ENCODE data around the genes XPO4, TNFRSF19 and SPATA13.

DNA sequence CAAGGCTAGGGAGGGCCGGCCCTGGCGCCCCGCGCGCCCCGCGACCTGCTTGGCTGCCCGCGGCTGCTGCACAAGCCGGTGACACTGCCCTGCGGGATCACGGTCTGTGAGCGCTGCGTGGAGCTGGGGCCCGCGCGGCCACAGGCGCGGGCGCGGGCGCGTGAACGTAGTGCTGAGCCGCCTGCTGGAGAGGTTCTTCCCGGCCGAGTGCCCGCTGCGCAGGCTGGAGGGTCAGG is 572.3 kb downstream of the TUBA3C start:
- RRBS, result no CpG with 5 or more reads among the region's 29 CpGs

DNA sequence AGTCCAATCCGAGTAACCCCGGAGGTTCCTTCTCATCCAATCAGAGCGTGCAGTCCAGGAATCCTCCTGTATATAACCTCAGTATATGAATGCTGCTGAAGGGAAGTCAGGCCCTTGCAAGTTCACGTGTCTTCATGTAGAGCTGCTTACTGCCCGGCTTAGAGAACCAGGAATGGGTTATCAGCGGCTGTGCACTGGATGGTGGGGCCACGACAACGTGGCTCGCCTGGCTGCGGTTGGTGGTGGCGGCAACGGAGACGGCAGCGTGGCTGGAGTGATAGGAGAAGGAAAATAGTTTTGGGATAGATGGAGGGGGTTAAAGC is 63.2 kb downstream of the TUBA3C start:
- RRBS, result no CpG with 5 or more reads among the region's 14 CpGs

DNA sequence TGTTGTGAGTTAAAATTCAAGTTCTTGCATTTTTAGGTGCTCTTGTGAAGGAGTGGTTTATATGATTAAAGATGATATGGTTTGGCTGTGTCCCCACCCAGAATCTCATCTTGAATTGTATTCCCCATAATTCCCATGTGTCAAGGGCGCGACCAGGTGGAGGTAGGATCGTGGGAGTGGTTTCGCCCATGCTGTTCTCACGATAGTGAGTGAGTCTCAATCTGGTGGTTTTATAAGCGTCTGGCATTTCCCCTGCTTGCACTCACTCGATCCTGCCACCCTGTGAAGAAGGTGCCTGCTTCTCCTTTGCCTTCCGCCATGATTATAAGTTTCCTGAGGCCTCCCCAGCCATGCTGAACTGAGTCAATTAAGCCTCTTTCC is 2.2 kb downstream of the MPHOSPH8 start:
- RRBS, result no CpG with 5 or more reads among the region's 8 CpGs

DNA sequence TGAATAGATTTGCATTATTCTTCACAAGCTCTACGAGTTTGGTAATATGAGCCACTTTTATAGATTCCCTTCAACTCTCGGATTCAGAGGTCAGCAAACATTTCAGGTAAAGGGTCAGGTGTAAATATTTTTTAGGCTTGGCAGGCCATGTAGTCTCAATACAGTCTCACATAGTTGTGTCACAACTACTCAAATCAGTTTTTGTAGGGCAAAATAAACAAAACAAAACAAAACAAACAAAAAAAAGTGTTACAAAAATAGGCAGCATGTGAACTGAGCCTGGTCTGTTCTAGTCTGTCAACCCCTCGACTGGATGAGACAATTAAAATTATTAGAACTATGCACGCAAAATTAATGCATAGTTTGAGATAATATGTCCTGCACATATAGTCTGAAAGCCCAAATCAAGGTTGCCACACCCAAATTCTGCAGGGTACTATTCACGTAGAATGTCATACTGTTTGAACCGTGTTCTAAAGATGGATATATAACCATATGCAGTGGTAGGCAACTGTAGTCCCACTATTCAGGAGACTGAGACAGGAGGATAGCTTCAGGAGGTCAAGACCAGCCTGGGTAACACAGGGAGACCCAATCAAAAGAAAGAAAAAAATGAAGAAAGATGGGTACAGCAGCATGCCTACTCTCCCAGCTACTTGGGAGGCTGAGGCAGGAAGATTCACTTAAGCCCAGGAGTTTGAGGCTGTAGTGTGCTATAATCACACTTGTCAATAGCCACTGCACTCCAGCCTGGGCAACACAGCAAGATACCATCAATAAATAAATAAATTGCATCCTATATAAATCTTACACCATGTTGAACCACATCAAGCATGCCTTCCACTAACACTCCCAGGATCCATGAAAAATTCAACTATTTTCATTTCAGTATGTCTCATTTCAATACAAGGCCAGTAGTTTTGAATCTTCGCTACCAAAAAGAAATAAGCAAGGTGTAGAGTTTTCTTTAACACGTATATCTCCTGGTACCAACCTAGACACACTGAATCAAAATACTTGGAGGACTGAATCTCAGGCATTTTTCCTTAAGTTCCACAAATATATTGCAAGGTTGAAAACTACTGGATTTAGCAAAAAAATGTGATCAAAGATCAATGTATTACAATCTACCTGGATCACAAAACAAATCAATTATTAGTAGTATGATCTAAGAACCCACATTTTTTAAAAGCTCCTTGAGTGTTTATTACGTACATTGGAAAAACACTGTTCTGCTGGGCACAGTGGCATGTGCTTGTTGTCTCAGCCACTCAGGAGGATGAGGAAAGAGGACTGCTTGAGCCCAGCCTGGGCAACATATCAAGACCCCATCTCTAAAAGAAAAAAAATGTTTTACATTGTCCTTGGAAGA is 56.9 kb downstream of the PSPC1 start:
- RRBS, result no CpG with 5 or more reads among the region's 9 CpGs

- RRBS, result no CpG with 5 or more reads among the region's 2 CpGs
Observed at GRCh38 chr13:19845610-19846276, 17.7 kb downstream of the ZMYM5 start.

- RRBS, result no CpG with 5 or more reads among the region's 2 CpGs
Observed at GRCh38 chr13:20263243-20263683, 31.1 kb upstream of the GJB6 start.

- RRBS, result 1% methylated on average over 17 of the region's 84 CpGs
Observed at GRCh38 chr13:20902587-20903368, at the start of gene XPO4. TSS of gene XPO4 (minus strand) at chr13:20902746.

- RRBS, result no CpG with 5 or more reads among the region's 7 CpGs
Observed at GRCh38 chr13:21047140-21047491, 14.3 kb downstream of the LATS2 start.

DNA sequence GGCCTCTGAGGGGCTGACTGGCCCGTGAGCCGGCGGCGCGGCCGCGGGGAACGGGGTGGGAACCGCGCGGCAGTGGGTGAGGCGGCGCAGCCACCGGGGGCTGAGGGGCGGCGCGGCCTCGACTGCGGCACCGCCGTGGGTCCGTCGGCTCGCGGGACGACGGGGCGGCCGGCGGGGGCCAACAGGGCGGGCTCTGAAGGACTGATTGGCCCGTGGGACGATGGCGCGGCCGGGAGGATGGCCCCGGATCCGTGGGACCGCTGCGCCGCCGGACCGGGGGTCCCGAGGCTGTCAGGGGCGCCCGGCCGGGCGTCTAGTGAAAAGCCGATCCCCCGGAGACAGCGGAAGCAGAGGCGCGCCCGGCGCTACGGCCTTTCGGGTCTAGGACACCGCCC is 807 bp downstream of the LATS2 start:
- RRBS, result under 1% methylated on average over 33 of the region's 58 CpGs

DNA sequence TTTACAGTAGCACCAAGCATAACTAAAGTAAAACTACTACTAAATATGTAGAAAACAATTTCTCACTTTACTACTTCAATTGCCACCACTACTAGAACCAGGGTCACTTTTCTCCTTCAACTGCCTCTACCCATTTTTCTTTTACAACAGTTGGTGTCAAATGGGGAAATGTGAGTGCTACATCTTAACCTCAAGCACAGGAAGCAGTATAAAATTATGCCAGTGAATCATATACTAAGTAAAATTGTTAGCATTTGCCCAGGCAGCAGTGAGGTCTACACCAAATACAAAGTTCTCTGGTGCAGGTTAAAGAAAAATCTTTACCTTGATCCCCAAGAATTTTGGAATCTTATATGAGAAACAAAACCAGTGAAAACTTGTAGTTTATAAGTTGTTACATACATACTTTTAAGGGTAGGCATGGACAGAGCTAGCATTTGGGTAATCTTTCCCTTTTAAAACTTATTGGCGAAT is 24.0 kb downstream of the MICU2 start:
- RRBS, result no CpG with 5 or more reads among the region's 1 CpG

GRCh38 chr13:21671294-21671775 is 462 bp downstream of the FGF9 start:
- RRBS, result no CpG with 5 or more reads among the region's 13 CpGs

DNA sequence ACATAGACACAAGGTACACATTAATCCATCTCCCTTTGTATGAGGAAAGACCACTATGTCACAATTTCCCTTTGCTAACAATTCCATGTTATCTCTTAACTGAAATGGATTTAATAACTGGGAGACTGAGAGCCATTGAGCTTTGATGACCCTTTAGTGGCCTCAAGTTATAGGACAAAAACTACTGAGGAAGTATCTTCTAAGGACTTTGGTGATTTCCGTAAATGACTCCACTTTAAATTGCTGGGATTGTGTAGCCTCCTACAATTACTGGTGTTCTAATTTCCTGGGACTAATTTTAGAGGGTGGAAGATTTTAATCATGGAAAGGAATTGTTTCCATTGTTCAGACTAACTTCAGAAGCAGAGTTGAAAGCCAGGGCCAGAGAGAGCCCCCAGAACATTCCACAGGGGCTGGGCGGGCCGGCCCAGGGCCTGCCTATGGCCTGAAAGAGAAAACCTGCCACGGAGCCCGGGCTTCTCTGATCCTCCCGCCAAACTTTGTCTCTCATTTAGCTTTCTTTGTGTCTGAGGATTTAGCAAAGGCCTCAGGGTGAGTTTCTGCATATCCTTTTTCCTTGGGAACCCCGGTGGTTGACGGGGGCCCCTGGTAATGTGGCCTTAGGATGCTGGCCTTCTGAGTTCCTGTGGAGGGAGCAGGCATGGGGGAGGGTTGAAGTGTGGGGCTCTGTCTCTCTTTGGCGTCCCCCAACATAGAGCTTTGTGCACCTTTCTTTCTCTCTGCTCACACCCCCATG is 539.2 kb downstream of the FGF9 start:
- RRBS, result 25% methylated on average over 5 of the region's 9 CpGs

GRCh38 chr13:22428082-22428548 is 752.7 kb upstream of the SGCG start:
- RRBS, result no CpG with 5 or more reads among the region's 9 CpGs

DNA sequence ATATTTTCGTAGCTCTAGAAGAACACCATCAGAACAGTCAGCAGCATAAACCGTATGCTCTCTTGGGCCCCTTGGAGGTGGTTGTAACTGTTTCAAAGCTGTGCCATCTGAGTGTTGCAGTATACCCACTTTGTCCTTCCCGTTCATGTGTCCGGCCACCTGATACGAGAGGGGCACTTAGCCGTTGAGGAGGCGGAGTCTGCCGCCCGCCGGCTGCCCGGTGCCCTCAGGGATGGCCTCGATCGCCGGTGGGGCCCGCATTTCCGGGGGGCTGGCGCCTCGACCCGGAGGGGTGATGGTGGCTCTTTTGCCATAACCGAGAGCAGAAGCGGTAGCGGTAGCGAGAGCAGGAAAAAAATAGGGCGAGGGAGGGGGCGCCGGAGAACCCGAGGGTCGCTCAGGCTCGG is 342.8 kb upstream of the SGCG start:
- RRBS, result 7% methylated on average over 2 of the region's 29 CpGs

DNA sequence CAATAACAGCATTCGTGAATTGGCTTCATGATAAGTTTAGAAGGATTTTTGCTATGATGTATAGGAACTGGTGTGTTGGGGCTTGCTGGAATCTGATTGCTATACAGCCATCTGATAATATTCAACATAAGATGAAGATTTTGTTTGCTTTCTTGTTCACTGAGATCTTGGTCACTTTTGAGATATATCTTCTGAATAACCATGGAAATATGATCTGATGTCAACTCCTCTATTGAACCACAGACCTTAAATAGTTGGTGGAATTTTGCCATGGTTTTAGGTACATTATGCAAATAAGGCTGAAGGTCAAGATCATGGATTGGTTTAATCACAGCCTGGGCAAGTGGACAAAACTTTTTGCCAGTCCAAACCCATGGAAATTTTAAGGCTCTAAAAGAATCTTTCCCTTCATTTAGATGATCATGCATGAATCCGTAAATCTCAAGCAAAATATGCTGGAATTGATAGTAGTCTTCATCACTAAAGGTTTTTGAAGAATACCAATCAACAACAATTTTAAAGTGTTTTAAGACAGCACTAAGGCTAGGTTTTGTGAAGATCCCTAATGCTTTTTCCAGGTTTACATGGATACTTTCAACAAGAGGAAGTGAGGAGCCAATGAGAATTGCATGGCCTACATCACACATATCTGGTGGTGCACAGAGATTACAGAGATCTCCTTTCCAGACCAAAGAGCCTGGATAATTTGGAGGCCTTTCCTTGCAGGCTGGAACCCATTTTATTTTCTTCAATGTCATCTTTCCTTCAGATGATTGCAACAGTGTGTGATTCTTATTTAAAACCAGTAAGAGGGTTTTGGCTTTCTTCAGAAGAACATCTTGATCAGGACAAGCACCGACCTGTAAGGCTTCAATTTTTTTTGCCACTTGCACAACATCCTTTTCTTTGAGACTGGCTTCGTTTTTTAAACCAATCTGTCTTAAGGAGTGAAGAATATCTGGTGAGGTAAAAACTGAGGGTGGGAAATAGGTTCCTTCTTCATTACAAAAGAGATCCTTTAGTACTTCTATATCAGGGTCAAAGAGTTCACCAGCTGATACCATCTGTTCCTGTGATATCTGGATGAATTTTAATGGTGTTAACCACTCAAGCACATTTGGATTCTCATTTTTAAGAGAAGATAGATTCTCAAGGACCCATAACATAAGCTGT is 93.4 kb downstream of the SACS start:
- RRBS, result no CpG with 5 or more reads among the region's 4 CpGs

- RRBS, result no CpG with 5 or more reads among the region's 11 CpGs
Observed at GRCh38 chr13:23570107-23570987, at the start of gene TNFRSF19. TSS of gene TNFRSF19 (plus strand) at chr13:23570412.

GRCh38 chr13:24160422-24161026 is at the start of gene SPATA13:
TSS of gene SPATA13 (plus strand) at chr13:24160720.
- RRBS, result 2% methylated on average over 33 of the region's 51 CpGs

DNA sequence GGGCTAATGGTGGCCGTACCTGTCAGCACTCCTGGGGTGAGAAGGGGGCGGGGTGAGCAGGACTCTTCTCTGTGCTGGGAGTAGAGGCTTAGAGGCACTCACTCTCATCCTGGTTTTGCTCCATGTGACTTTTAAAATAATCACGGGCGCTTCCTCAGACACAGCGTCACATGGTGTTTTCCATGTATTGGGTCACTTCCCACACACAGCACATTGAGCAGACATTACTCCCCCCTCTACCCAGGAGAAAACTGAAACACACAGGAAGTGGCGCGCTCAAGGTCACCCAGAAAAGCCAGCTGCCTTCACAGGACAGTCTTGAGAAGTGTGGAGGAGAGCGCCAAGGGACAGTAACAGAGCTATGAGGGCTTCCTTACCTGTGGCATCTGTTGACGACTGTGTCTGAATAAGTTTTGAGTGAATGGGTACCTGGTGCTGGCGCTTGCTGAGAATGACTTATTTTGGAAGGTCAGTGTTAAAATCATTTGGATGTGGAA is 23.3 kb downstream of the SPATA13 start:
- RRBS, result no CpG with 5 or more reads among the region's 10 CpGs

GRCh38 chr13:24184843-24185423 is 24.4 kb downstream of the SPATA13 start:
- RRBS, result no CpG with 5 or more reads among the region's 11 CpGs

DNA sequence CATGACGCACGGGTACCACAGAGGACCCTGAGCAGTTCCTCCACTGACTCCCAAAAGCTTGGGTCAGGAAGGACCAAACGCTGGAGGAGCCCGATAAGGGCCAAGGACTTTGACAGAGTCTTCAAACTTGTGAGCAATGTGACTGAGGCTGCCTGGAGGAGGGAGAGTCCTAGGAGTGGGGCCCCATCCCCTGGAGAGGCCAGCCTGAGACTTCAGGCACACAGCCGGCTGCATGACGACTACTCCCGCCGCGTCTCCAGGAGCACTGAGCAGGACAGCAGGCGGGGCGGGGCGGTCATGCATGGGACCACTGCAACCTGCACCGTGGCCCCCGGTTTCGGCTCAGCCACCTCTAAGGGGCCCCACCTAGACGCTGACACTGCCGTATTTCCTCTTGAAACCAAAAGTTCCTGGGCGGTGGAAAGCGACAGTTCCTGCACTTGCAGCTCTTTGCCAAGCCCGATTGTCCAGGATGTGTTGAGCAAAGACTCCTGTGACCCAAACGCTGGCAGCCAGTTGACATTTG is 63.3 kb downstream of the SPATA13 start:
- RRBS, result 54% methylated on average over 7 of the region's 21 CpGs